ENCODE results near the genes IFNA21, IFNA2, C9orf72 and LINGO2.

GRCh38 chr9:20718821-20719112 lies 34.7 kb downstream of the FOCAD start:
- PRO-cap: no peak

- PRO-cap: no peak
Measured at GRCh38 chr9:20831159-20831475, 147.1 kb downstream of the FOCAD start.

- PRO-cap: no peak
Measured at GRCh38 chr9:21166605-21166959, at the start of gene IFNA21. IFNA21 (minus strand) TSS chr9:21166660.

DNA sequence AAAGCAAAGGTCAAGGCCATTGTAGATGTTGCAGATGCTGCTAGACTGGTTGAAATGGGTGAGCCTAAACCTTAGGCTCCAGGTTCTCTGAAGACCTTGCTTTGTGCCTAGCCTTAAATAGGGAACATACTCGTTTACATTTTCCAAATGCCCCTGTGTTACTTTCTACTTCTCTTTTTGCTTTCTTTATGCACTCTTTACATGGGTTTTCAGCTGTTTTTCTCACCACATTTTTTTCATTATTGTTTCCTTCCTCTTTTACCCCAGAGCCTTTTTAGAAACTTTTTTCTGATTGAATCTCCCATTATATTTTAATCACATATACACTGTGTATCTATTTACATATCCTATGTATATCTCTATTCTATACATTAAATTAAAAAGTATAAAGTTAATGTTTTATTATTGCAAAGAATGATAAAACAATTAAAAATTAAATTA lies at the start of gene IFNA2:
Gene IFNA2 (minus strand): TSS at position 89 of the 441 bp plus-strand sequence.
- PRO-cap: no peak

DNA sequence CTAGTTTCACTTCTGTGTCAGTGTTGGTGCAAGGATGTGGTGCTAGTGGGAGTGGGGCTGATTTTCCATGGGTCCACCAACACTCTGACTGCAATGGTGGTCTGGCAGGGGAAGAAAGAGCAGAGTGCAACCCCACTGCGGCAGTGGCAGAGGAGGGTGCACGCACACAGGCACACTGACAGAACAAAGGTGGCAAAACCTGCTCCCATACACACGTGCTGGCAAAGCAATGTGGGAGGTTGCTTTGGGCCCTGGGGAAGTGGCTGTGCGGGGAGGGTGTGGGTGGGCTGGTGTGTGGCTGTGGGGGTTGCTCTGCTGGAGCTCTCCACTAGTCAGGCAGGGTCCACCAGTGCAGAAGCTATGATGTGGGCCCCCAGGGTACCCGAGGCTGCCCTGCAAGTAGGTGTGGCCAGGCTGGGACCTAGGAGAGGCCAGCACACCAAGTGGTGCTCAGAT lies 45.9 kb upstream of the IFNE start:
- PRO-cap: no peak

DNA sequence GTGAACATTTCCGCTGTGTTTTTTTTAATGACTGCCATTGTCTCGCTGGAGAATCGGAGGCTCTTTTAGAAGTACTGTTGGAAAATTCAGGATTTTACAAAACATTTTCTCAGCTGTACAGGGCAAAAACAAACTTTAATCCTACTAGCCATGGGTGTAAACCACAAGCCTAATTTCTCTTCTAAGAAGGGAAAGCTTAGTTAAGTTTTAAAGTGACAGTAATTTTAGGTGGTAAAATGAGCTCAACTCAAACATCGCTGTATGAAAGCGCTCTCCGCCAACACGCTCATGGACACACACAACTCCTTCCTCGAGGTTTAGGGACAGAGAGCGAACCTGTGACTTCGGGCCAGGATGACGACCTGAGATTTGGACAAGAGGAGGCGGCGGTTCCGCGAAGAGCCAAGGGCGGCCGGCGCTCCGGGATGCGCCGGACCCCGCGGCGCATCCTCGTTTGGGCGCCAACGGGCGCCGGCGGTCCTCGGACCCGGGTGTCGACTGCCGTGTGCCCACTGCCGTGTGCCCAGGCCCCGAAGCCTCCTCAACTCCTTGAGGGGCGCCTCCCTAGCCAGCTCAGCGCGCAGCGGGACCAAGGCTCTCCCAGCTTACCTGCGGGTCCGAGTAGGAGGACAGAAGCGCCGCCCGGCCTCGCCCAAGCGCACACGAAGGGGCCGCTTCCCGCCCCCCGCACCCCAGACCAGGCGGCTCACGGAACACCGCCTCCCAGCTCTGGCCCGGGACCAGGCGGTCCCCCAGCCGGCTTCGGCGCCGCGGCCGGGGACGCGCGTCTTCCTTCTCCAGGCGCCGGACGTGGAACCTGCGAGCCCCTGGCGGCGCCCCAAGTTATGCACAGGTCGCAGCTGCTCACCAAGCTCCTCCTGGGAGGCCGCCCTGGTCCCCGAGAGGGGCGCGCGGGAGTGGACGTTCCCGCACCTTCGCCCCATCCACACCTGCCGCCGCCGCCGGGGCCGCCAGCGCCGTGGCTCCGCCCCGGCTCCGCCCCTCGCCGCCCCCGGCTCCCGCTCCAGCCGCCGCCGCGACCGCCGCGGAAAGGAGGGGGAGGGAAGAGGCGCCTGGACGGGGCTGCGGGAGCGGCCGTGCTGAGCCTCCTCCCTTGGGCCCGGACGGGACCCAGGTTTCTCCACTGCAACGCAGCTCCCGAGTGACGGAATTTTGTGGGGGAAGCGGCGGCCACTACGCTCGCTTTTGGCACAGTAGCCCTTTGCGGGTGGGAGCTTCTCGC lies 77.2 kb upstream of the IFNE start:
- PRO-cap: no peak

- PRO-cap: no peak
Measured at GRCh38 chr9:21688315-21688662, 114.1 kb upstream of the MTAP start.

DNA sequence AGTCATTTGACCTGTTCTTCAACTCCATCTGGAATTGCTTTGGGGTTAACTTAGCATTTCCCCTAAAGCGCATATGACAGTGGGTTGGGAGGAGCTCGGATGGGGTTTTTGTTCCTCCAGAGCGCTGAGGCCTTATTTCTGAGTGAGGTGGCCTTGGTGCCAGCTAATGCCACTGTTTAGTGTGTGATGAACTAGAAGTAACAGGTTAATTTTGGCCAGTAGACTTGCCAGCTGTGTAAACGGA lies 34.1 kb downstream of the MTAP start:
- PRO-cap: no peak

- PRO-cap: no peak
Measured at GRCh38 chr9:21854417-21855477, 52.3 kb downstream of the MTAP start.

GRCh38 chr9:21994904-21995618 lies 14.0 kb downstream of the CDKN2B start:
- PRO-cap: bidirectional peak, plus-strand start at chr9:21995074, minus-strand start at chr9:21994803; bidirectional peak, plus-strand start at chr9:21995414, minus-strand start at chr9:21995353

GRCh38 chr9:21996282-21997041 lies 12.6 kb downstream of the CDKN2B start:
- PRO-cap: no peak

DNA sequence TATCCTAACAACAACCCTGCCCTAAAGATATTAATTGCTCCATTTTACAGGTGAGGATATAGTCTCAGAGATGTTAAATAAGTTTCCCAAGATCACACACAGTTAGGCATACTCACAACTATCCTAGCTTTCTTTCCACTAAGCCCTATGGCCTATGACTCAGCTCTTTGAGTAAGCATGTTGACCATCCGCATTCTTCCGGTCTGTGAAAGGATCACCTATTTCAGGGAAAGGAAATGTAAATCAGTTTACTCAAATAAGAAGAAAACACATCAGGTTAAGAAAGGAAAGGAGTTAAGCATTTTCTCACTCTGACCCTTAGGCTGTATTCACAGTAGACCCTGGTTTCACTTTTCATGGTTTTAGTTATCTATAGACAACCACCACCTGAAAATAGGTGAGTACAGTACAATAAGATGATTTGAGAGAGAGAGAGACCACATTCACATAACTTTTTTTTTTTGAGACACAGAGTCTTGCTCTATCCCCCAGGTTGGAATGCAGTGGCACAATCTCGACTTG lies 145.9 kb downstream of the CAAP1 start:
- PRO-cap: no peak

- PRO-cap: no peak
Measured at GRCh38 chr9:27005809-27006131, 298 bp upstream of the LRRC19 start.

DNA sequence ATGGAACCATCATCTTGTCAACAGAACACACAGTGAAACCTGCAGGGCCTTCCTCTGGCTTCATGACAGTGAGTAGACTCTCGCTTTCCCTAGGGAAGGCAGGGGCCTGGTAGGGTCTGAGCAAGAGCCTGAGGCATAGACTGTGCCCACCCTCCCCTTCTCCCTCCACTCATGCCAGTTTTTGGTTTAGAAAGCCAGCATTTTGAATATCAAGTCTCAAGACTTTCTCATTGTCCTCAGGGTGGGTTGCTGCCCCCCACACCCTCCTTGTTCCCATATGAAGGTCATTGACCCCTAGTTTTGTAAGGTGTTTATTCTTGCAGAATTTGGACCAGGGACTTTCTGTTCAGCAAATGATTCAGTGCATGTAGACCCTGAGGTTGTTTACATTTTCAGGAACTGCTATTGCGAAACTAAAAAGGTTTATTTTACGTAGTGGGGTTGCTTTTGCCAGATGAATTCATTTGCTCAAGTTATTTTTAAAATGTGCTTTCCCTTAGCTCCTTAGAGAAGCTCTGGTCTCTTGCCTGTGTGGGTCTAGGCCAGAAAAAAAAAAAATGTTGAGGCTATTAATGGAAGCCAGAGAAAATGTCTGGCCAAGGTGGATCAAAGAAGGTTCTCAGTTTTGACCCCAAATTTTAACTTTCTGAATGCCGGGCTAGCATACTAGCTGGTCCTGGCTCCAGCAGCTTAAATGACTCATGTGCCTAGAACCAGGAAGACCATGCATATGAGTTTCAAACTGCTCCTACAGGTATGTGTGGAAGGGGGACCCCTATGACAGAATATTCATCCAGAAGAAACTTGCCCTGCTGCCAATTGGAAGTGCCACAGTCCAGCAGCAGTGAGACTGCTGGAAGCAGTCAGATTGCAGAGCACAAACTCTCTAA lies 10.1 kb upstream of the MOB3B start:
- PRO-cap: no peak

GRCh38 chr9:27547896-27548249 lies 18.3 kb upstream of the MOB3B start:
- PRO-cap: no peak

DNA sequence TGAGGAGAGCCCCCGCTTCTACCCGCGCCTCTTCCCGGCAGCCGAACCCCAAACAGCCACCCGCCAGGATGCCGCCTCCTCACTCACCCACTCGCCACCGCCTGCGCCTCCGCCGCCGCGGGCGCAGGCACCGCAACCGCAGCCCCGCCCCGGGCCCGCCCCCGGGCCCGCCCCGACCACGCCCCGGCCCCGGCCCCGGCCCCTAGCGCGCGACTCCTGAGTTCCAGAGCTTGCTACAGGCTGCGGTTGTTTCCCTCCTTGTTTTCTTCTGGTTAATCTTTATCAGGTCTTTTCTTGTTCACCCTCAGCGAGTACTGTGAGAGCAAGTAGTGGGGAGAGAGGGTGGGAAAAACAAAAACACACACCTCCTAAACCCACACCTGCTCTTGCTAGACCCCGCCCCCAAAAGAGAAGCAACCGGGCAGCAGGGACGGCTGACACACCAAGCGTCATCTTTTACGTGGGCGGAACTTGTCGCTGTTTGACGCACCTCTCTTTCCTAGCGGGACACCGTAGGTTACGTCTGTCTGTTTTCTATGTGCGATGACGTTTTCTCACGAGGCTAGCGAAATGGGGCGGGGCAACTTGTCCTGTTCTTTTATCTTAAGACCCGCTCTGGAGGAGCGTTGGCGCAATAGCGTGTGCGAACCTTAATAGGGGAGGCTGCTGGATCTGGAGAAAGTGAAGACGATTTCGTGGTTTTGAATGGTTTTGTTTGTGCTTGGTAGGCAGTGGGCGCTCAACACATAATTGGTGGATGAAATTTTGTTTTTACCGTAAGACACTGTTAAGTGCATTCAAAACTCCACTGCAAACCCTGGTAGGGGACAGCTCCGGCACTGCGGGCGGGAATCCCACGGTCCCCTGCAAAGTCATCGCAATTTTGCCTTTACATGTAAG lies at the start of gene C9orf72:
Gene C9orf72 (minus strand): TSS at position 138 of the 900 bp plus-strand sequence.
- PRO-cap: bidirectional peak, plus-strand start at position 212 of the sequence, minus-strand start at position 103 of the sequence; bidirectional peak, plus-strand start at position 629 of the sequence, minus-strand start at position 501 of the sequence

DNA sequence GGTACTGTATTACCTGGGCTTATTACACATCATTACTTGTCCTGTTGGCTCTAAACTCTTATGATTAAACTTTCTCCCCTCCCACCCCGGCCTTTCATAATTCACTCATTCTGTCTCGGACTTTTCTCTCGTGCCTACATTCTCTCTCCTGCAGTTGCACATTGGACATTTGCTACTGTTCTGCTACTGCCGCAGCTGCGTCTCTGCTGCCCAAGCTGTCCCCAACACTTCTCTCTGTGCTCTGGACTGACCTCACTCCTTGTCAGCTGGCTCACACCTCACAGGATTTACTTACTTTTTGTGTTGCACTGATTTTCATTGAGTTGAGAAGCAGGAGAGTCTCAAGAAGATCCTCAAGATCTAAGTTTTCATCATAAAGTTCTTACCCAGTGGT lies 53.2 kb upstream of the C9orf72 start:
- PRO-cap: no peak

DNA sequence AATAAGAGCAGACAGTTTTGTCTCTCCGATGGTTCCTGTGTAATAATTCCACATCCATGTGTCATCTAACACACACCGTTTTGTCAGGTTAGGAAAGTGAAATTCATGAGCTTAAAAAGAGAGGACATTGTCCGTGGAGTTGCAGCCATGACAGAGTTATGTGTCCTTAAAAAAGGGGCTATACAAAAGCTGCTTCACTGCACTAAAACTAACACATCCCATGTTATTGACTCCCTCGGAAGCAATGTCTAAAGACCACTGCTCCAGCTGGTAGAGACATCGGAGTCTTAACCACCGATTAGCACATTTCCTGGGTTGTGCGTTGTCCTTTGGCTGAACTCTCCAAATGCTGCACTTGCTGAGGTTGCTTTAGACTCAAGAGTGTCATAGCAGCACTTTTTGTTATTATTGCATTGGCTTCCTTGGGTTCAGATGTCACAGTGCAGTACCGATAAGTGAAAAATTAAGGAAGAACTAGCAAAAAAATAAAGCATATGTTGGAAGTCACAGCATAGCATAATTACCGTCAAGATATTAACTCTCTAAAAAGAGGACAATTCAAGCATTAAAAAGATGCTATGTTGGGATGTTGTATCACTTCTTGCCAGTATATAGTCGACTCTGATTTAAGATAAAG lies 128.4 kb upstream of the C9orf72 start:
- PRO-cap: no peak

DNA sequence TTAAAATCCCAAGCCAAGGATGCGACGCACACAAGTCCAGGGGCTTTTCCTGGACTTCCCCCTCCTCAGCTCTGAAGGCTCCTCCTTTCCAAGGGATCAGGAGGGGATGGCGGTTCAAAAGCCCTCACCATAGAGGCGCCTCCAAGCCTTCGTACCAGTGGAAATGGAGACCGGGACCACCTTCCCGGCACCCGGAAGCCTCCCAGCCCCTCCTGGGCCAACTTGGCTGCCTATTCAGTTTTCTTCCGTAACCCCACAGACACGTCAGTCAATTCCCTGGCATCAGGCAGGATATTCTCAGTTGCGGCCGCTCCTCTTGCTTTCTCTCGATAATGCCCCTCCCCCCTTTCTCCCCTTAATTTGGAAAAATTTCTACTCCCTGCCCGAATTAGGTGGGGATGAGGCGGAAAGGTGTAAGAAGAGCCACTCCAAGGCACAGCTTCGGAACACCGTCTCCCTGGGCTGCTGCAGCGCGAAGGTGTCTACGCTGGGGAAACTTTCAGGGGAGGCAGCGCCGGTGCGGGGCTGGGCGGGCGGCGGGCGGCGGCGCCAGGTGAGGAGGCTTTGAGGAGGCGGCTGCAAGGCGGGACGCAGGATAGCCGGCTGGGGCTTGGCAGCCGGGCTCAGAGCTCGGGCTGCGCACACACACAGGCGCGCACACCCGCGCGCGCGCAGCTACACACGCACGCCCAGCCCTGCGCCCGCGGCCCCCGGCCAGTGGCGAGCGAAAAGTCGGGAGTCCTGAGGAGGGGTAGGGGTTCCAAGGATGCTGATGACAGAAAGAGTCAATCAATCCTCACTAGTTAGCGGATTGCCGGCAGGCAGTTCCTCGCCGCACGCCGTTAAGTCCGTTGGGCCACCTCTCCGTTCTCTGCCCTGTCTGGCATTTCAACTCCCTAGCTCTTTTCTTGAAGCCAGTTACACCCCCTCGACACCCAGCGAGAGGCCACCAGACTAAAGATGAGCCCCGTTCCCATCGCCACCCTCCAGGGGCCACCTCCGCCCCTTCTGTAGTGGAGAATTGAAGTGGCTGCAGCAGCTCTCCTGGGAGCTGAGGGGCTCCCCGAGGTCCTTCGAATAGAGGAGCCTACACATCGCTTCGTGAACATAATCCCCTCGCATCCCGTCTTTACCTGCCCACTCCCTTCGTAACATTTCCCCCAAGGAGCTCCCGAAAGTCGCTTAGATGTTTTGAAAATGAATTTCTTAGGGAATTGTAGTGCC lies at the start of gene LINGO2:
Gene LINGO2 (minus strand): TSS at position 649 of the 1,224 bp plus-strand sequence.
- PRO-cap: no peak

DNA sequence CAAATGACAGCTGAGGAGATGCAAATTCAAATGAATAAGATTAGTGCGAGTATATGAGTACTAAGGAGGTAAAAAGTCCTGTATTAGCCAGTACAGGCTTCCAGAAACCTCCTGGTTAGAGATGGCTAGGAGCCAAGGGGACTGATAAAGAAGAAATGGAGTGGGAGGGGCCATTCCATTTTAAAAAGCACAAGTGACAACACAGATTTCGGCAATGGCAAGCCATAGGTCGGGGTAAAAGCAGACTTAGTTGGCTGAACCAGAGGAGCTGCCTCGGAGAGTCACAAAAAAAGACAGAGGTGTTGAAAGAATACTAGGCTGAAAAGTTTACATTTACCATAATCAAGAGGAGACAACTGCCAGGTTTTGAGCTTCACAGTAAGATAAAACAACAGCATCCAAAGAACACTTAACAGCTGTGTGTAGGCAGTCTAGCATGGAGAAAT lies 9.1 kb downstream of the APTX start:
- PRO-cap: no peak